Tibial artery (tissue), 1 donor: ENCODE measurements around a stretch of chr1.

DNA sequence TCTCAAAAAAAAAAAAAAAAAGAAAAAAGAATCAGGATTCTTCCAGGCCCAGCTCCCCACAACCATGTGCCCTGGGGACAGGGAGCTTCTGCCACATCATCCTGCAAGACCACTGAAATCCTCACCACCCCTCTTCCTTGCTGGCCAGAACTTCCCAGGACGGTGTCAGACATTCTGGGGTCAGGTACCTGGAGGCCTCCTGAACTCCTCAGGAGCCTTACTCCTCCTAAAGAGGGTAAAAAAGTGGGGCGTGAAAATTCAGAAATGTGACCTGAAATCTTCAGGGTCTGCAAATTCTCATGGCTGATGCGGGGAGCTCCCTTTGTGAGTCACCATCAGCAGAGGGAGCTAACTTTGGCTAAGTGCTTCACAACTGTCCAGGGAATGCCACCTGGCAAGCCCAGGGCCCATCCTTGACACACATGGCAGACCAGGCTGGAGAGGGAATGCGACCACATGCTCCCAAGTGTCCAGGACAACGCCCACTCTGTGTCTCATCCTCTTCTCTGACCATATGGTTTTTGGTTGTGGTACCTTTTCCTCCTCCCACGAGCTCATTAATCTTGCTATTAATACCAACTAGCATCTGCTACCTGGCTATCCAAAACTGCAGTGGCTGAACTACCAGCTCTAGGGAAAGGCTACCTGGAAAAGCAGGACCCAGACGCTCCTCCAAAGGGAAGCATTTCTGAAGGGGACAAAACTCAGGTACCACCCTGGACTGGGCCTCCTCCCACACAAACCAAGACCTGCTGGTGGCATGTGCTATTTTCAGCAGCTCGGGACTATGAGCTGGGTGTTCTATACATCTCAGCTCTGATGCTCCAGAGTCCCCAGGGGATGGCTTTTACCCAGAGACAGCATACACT lies 37.1 kb upstream of the CLSTN1 start:
- PRO-cap: no peak

GRCh38 chr1:9873329-9874410 lies 36.4 kb downstream of the CTNNBIP1 start:
- PRO-cap: no peak

- PRO-cap: bidirectional peak, plus-strand start at chr1:10210044, minus-strand start at chr1:10209907; bidirectional peak, plus-strand start at chr1:10210573, minus-strand start at chr1:10210341
Measured at GRCh38 chr1:10209543-10210414, 591 bp upstream of the KIF1B start.

- PRO-cap: no peak
Measured at GRCh38 chr1:10277817-10278336, 67.5 kb downstream of the KIF1B start.

GRCh38 chr1:10339728-10340249 lies 59.1 kb upstream of the PGD start:
- PRO-cap: no peak

- PRO-cap: no peak
Measured at GRCh38 chr1:10376682-10377096, 22.2 kb upstream of the PGD start.

- PRO-cap: no peak
Measured at GRCh38 chr1:10494954-10495752, 20.4 kb downstream of the PEX14 start.

DNA sequence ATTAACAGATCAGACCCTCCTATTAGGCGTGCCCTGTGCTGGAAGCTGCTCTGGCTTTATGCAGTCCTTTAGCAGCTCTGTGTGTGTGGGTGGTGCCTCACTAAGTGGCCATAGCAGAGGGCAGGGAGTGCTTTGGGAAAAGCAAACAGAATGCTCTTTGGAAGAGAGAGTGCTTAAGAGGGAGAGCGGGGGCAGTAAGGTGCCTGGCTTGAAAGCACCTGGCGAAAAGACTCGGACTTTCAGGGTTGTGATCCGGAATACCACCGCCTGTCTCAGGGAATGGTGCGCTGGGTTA lies 44.4 kb downstream of the PEX14 start:
- PRO-cap: no peak

DNA sequence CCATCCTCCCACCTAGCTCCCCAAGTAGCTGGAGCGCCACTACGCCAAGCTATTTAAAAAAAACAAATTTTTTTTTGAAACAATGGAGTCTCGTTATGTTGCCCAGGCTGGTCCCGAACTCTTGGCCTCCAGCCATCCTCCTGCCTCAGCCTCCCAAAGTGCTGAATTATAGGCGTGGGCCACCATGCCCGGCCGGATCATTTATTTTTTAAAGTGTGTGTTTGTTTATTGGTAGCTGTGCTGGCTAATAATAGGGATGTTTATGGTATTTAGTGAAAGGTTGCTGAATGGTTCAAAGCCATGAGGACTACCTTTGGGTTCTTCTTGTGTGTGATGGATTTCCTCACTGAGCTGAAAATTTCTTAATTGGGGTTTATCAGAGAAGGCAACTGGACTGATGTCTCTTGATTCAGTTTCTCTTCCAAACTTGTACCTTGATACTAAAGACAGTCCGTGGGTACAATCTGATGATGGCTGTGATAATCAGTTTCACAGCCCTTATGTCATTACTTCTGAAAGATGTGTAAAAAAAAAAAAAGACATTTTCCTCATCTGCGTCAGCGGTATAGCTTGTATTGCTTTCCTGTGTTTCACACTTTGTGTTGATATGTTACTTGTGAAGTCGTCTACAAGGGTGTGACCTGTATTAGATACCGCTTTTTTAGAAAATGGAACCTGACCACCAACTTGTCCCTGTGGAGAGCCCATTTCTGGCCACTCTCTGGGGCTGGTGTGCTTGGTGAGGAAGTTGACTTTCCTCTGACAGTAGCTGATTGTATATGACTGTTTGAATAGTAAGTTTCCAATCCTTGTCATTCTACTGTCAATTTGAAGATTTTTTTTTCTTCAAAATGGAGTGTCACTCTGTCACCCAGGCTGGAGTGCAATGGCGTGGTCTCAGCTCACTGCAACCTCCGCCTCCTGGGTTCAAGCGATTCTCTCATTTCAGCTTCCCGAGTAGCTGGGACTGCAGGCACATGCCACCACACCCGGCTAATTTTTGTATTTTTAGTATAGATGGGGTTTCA lies 50.4 kb downstream of the PEX14 start:
- PRO-cap: no peak

DNA sequence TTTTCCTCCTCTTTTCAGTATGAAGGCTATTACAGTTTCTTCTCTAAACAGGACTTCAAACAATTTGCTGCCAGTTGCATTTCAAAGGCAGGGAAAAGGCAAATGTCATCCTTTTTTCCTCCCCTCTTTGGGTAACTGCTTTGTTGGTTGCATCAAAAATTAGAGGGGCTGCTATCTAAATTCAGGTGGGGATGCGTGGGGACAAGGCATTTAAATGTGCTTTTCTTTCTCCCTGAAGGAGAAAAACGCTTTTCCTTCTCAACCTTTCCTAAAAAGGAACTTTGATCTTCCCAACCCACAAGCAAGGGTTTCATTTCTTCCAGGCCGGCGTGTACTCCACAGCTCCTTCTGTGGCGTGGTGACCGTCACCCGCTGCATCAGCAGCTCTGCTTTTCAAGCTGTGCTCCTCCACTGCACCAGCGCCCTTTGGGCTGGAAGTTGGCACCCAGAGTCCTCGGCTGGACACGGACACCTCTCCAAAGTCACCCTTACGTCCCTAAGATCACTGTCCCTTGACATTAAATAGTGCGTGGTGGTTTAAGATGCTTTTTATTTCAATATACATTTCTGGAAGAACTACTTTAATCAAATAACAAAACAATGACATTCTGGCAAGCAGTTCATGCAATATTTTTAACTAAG lies 54.3 kb downstream of the PEX14 start:
- PRO-cap: no peak

- PRO-cap: no peak
Measured at GRCh38 chr1:10660027-10660660, 136.3 kb downstream of the CASZ1 start.

- PRO-cap: no peak
Measured at GRCh38 chr1:10665764-10666361, 130.6 kb downstream of the CASZ1 start.

DNA sequence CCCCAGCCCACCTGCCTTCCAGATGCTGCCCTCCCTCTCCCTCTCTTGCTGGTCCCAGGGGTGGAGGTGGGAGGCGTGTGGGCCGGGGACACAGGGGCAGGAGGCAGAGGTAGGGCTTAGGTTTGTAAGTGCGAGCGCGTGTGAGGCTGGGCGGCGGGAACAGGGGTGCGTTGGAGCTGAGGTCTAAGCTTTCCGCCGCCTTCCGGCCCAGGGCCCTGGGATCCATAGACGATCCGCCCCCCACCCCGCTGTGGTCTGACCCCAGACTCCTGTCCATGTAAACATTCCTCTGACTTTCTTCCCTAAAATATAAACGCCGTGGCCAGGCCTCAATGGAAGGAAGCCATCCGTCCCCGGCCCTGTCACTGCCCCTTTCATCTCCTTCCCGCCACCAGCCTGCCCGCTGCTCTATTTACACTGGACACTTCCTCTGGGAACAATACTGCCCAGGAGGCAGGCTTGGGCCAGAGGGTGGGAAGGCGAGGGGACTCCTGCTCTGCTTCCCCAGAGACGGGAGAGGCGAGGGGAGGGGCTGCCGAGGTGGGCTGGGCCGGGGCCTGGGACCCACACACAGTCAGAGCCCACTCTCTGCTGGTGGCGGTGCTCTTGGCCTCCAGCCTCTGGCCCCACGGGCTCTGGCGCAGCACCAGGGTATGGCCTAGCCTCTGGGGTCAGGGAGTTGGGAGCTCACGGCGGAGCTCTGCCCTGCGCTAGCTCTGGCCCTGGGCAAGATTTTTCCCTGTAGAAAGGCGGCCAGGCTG lies 128.3 kb downstream of the CASZ1 start:
- PRO-cap: no peak

GRCh38 chr1:10675027-10675684 lies 121.3 kb downstream of the CASZ1 start:
- PRO-cap: no peak

- PRO-cap: no peak
Measured at GRCh38 chr1:10682858-10683439, 113.5 kb downstream of the CASZ1 start.

GRCh38 chr1:10723742-10724725 lies 72.4 kb downstream of the CASZ1 start:
- PRO-cap: no peak

- PRO-cap: no peak
Measured at GRCh38 chr1:10779745-10780264, 16.6 kb downstream of the CASZ1 start.

DNA sequence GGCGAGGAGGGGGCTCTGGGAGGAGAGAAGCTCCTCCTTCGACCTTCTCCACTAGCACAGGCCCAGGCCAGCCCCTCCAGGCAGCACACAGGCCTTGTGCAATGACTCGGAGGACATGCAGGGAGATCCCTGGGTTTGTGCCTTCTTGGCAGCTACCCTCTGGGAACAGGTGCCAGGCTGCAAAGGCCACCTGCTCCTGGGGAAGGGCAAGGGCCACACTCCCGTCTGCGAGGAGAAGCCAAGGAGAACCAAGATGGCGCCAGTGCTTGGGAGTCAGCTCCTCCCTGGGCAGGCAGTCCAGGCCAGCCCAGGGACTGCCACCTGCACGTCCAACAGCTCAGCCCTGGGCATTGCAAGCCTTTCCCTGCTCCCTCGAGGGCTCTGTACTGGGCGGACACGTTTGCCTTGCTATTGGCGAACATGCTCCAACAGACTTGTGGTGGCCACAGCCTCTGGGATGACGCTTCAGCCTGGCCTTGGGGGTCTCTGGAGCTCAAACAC lies 15.2 kb downstream of the CASZ1 start:
- PRO-cap: no peak

- PRO-cap: no peak
Measured at GRCh38 chr1:11022145-11022838, 9.8 kb downstream of the TARDBP start.

DNA sequence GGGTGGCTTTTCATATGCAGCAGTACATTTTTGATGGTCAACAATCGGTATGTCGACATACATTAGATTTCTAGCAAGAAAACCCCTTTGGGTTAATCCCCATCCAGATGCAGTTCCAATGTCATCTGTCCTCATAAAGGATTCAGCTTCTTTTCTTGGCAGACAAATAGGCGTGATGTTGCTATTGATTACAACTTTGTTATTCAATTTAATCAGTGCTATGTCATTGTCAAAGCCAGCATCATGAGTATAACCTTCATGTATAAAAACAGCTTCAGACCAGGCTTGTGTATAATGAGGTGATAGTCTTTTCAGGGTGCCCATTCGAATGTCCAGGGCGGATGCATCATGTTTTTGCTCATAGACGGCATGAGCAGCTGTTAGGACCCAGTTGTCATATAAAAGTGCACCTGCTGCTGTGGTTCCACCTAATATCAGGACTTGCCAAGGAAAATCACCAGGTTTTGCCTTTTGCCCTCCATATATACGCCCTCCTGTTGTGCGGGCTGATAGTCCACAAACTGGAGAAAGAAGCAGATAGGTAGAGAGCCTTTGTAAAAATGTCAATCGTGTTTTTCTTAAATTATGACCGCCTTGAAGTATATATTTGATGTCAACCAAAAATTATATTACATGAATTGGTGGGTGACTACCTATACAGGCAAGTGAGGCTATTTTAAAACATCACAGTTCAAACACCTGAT lies 14.8 kb downstream of the TARDBP start:
- PRO-cap: no peak